ENCODE measurements around a stretch of chr4.

- PRO-cap: no peak
These were observed 9.0 kb downstream of the BLOC1S4 start for GRCh38 chr4:6725038-6725237.

DNA sequence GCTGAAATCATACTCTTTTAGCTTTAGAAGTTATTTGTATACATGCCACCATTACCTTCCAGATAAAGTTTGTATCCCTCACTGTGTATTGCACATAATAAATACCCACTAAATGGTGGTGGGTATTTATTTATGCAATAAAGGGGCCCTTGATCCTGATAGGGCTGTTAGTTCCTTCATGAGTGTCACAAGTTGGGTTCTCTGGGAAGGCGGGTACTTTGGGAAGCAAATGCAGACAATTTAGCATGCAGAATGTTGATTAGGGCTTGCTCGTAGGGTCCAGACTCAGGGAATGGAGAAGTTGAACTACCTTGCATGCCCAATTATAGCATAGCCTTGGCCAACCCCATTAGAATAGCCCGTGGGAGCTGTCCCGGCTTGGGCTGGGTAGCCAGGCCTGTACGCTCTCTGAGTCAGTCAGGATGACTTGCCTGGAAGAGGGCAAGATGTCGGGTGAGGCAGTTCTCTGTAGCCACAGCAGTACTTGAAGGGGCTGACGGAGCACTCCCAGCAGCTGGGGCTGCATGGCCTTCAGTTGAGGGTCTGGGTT lies 19.4 kb downstream of the KIAA0232 start:
- PRO-cap: no peak

GRCh38 chr4:6861793-6862549 lies 47.7 kb upstream of the TBC1D14 start:
- PRO-cap: no peak

- PRO-cap: no peak
These were observed 29.1 kb upstream of the TBC1D14 start for GRCh38 chr4:6880470-6880927.

- PRO-cap: bidirectional peak, plus-strand start at chr4:6893870, minus-strand start at chr4:6893653
These were observed 16.0 kb upstream of the TBC1D14 start for GRCh38 chr4:6893509-6894121.

DNA sequence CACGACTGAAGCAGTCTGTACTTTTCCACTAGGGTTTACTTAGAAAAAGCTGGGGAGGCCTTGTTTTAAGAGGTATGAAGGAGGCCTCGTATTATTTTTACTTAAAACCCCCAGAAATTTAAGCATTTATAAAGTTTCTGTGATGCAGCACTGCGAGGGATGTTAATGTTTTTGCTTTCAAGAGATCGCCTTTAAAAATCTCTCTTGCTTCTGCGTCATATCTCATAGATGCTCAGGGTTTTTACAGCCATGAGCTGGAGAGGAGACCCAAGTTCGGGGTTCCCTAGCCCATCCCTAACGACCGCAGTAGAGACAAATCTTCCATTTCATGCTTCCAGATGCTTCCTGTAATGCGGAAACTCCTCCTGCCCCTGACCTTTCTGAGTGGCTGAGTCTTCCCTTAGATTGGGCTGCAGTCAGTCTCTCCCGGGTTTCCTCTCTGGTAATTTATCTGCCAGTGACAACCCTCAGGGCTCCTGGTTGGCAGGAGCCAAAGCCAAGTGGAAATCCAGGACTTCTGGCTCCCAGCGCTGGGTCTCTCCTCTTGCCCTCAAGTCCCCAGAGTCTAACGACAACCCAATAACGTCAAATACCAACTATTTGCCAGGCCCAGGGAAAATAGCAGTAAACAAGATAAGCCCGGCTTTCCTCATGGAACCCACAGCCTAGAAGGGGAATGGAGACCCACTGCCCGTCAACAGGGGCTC lies 1.3 kb upstream of the TBC1D14 start:
- PRO-cap: no peak

DNA sequence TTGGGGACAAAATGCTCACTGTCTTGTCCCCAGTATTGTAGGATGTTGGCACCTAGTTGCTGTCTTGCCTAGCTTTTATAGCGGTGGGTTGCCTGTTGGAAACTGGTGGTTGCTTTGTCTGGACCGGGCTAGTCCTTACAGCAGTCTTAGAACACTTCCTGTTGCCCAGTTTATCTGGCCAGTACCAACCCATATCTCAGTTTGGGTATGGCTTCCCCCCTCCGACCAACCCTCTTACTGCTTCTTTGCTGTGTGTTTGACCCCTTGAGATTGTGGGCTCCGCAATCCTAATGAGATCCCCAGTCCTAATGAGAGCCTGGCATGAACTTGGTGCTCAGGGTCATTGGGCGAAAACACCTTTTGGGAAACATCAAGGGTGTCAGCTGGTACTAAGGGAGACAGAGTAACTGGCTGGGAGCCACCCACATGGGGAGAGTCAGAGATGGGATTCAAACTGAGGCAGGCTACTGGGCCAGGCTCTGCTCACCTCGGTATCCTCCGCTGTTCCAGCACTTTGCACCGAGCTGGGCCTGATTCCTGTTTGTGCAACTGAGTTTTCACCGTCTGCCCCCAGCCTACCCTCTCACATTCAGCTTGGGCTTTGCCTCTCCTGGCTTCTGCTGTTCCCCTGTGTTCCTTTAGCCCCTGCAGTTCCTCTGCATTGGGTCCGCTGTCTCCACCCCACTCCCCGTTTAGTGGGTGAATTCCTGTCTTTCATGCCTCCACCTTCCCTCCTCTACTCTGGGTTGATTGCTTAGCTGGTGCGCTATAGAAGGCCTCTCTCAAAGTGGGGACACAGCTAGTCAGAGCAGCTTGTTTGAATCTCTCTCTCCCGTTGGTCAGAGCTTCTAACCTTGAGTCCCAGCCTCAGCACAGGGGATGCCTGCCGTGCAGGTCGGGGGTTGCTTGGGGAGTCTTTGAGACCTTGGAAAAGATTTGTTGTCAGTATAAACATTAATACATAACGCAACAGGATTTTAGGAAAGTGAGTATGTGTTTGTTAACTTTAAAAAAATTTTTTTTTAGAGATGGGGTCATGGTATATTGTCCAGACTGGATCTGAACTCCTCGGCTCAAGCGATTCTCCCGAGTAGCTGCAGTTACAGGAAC lies 1.7 kb downstream of the TBC1D14 start:
- PRO-cap: no peak

GRCh38 chr4:6942174-6942952 lies 32.7 kb downstream of the TBC1D14 start:
- PRO-cap: no peak

- PRO-cap: no peak
These were observed 53.6 kb downstream of the TBC1D14 start for GRCh38 chr4:6963054-6963785.

DNA sequence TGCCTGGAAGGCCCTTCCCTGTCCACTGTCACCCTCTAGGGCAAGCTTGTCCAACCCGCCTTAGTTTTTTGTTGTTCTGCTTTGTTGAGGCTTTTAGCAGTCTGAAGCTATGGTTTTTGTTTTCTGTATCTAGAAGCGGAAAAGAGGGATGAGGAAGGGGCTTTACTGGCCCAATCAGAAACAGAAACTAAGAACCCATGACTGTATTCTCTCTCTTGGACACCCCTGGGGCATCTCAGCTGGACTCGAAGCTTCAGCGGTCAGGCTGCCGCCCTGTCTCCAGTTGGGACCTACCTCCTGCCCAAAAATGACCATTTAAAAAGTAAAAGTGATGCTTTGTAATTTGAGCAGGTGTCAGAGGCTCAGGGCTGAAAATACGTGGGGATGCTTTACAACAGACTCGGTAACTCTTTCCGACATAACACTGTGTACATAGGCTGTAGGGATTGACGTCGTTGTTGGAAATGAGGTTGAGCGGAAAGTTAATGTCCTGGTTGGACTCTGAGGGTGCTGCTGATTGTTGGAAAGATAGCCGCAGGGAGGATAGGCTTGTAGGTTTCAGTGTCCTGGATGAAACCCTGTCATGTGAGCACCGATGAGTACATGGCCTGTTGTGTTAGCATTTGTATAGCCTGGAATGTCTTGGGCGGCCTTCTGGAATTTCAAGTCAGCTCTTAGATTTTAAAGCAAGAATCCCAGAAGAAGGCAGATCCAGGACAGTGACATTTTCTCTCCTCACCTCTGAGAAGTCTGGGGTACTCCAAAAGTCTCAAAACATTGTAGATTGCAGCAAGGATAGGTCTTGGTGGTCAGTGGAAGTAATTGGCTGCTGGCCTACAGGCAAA lies 63.1 kb downstream of the TBC1D14 start:
- PRO-cap: no peak

DNA sequence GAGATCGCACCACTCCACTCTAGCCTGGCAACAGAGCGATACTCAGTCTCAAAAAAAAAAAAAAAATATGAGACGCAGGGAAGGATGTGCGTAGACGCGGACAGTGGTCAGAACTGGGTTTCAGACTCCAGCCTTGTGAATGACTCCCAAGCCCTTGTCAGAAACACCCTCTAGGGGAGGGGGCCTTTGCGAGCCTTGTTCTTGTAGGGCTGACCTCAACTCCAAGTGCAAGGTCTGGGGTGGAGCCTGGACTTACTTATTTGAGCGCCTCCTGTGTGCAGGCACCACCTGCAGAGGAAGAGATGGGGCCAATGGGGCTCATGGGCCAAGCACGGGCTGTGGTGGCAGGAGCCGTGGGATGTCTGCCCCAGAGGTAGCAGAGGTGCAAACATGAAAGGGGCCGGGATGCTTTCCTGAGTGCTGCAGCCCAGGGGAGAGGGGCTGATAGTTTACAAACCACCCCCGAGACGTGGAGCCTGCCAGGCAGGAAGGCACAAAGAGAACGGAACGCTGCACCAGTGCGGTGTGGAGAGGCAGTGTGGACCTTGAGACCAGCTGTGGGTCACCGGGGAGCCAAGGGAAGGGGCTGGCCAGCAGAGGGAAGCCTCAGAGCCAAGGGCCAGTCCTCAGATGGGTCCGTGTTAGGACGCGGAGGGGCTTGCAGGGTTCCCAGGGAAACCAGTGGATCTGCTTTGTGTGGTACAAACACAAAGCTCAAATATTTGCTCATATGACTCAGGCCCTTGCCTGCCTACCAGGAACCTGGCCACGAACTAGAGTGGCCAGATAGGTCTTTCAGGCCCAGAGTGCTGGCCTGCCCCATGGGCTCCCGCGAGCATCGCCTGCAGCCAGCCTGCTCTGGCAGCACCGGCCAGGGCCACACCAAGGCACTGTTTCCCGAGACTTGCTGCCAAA lies 8.4 kb downstream of the CCDC96 start:
- PRO-cap: no peak

DNA sequence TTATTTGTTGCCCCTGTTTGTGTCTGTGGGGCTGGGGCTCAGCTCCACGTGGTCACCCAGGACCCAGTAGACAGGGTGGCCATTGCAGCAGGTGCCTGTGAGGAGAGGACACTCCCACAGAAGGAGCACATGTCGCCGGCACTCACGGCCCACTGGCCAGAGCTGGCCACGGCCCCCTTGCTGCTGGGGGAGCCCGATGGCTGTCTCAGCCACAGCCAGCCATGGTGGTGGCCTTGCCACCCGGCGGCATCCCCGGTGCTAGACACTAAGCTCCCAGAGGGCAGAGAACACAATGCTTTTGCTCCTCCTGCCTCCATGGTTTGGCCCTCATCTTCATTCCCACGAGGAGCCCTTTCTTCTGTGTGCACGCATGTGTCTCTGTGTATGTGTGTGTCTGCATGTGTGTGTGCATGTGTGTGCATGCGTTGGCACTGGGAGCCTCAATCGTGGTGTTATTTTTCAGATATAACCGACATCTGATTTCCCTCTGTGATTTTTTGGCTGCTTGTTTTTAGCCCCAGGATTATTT lies 28.0 kb upstream of the GRPEL1 start:
- PRO-cap: unidirectional peak, minus-strand start at position 252 of the sequence

DNA sequence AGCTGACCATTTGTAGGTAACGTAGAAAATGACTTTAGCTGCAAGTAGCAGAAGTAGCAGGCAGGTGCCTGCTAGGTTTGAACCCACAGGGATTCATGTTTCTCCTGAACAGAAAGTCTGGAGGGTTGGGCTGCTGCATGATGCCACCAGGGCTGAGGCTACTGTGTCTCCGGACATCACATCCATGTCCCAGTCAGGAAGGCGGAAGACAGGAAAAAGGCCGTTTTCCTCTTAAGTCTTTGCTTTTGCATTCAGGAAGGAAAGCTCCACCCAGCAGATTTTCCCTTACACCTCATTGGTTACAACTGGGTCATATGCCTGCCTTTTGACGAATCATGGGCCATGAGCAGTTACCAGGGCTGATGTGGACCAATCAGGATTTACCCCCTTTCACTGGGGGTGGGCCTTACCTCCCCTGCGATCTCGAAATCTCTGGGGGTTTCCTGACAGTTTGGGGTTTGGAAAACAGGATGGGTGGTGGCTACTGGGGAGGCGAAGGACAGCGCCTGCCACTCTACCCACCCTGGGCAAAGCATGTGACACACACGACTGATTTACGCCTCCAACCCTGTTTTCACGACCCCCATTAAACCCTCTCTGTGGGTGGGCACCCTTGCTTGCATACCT lies 52.5 kb upstream of the GRPEL1 start:
- PRO-cap: no peak

DNA sequence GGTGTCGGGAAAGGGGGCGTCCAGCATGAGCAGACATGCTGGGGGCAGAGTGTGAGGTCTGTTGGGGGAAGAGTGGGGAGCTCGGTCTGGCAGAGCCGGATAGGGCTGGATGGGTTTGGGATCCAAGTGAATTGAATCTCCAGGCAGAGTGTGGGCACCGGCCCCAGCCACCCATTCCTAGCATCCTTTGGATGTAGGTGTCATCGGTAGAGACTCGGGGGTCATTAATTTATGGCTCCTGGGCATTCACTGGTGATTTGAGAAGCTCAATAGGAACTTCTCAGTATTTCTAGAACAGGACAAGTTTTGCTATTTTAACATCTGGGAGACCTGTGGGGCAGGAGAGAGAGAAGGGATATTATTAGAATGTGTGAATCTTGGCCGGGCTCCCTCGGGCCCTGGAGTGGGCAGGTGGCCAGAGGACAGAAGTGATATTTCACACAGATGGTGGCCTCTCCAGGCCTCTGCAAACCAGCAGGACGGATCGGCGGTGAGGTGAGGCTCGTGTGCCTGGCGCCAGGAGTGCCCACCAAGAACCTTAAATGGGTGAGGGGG lies 64.5 kb downstream of the SORCS2 start:
- PRO-cap: no peak

- PRO-cap: no peak
These were observed 99.4 kb downstream of the PSAPL1 start for GRCh38 chr4:7335371-7335690.

DNA sequence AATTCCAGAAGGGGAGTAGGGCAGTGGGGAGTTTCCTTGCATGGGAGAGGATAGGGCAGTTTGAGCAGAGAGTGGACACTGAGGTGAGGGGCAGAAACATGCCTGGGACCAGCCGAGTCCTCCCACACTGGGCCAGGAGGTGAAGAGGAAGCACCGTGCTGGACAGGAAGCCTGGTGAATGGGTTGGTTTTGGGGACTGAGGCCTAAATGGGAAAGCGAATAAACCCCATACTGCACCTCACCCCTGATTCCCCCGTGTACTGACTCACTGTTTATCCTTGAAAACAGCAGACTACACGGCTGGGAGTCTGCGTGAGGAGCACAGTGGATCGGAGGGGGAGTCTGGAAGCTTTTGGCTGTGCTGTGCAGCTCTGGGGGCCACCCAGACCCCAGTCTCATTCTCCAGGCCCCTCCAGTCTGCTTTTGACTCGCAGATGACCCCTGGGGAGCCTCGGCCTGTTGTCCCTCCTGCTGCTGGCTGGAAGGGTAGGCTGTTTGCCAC lies 90.1 kb downstream of the PSAPL1 start:
- PRO-cap: no peak

DNA sequence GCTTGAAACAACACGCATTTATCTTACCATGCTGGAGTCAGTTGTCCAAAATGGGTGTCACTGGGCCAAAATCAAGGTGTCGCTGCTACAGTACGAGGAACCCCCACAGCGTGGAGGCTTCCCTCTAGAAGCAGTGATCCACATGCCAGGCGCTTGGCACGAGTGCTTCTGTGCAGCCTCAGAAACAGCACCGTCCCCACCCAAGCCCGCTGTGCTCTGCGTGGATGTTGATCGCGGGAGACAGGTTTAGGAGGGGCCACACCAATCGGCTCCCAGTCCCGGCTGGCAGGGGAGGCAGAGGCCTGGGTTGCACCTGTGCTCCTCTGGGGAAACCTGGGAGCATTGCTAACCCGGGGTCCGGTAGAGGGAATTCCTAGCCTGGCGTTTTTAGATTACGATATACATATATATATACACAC lies 165.5 kb upstream of the PSAPL1 start:
- PRO-cap: unidirectional peak, minus-strand start at position 284 of the sequence

- PRO-cap: no peak
These were observed 224.8 kb upstream of the PSAPL1 start for GRCh38 chr4:7659445-7659921.

GRCh38 chr4:7673225-7673501 lies 238.4 kb upstream of the PSAPL1 start:
- PRO-cap: no peak

DNA sequence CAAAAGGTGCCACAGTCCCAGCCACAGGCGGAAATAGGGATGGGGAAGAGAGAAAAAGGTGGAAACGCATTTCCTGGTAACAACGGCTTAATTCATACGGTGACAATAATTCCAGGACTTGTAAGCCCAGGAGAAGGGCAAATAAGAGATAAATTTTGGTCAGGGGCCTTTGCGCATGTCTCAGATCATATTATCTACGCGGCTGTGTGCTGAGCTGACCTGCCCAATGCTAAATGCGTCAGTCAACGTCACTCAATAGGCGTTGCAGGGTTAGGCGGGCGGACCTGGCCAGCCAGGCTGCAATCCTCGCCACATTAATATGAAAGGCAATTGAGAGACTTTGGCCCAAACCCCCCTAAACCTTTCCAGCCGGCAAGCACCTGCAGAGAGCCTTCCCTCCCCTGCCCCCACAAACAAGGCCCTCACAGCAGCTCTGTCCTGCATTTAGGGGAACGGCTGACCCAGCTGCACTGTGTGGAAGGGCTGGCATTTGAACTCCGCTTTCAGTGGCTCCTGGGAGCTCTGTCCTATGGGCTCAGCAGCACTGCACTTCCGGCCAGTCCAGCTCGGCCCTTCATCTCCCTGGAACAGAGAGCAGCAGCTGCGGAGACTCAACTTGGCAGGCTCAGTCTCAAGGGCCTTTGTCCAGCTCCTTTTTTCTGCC lies 133.6 kb downstream of the AFAP1 start:
- PRO-cap: no peak

Measured in duodenum (tissue), 1 donor.